SEM (cell line): ENCODE data around the gene SVOPL.

GRCh38 chr7:135615811-135616257 lies 46.5 kb upstream of the STMP1 start:
- PRO-cap, result no peak

- PRO-cap, result no peak
Observed at GRCh38 chr7:135685214-135685659, 22.9 kb downstream of the STMP1 start.

- PRO-cap, result no peak
Observed at GRCh38 chr7:135706099-135707241, 21.5 kb downstream of the SLC13A4 start.

DNA sequence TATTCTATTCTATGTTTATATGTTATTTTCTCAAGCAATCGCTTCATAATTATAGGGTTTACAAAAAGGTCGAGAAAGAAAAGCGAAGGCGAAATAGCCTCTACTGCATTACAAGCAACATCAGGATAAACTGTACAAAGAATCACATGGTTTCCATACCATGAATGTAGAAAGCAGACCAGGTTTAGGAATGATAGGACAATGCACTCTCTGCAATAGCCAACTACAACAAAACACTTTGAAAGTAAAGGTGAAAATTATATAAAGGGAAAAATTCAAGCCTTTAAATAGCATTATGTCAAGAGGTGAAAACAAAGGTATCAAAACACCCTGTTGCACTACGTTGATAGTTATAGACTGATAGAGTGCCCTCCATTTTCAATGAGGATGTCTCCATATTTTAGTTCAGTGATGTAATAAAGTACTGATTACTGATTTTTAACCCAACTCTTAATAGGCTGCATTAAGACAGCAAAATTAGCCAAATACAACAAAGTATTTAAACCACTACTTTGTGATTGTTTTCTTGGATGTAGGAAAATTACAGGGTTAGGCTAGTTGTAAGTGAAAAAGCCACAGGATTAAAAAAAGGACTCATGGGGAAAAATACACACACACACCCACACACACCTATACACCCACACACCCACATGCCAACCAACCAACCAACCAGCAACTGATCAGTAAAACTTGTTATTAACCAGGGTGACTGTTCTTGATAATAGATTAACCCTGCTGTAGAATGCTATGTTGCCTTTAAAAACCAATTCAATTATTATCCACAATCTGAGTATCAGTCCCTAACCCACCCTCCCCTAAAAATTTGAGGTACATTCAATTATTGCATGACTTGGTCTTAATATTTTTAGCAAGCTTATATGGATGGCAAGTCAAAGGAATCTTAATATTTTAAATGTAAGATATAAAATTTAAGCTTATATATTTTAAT lies 49.2 kb downstream of the MTPN start:
- PRO-cap, result no peak

DNA sequence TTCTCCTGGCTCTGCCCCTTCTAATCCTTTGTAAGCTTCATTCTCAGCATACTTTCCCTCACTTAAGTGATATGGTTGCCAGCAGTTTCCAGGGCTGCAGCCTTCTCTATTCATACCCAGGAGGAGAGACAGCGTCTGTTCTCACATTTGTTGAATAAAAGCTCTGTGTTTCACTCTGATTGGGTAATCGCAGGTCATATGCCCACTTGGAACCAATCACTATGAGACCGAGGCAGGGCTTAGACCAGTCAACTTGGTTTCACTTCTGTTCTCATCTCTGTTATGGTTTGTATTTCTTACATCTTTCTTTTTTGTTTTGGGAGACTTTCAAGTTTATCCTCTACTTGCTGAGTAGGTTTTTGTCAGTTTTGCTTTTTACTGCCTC lies 109.6 kb upstream of the MTPN start:
- PRO-cap, result bidirectional peak, plus-strand start at position 268 of the sequence, minus-strand start at position 130 of the sequence

DNA sequence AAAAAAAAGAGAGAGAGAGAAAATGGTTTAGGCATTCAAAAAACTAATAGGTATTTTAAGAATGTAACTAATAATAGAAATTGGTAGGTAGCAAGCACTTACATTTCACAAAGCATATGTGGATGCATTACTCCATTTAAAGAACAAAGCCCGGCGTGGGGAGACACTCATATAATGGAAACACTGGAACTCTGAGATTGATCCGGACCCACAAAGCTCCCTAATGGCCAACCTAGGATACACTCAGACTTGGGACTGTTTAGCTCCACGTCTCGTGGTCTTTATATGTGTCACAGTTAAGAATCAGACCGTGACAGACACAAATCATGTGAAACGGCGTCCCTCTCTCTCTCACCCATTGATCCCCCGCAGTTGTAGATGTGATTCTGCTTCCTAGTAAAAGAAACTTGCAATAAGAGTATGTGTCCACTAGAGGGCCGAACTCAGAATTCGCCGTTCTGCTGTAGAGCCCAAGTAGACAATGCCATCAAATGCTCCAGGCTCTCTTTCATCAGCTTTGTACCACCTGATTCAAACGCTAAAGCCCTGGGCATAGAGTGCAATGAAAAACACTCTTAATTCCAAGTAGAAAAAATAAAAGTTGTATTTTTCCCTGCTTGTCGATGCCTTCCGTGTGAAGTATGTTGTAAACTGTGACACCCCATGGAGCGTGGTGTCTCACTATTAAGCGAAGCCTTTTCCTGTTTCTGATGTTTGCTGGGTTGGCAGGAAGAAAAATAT lies 429.0 kb upstream of the MTPN start:
- PRO-cap, result no peak

GRCh38 chr7:137820517-137821182 lies 26.1 kb downstream of the DGKI start:
- PRO-cap, result no peak

DNA sequence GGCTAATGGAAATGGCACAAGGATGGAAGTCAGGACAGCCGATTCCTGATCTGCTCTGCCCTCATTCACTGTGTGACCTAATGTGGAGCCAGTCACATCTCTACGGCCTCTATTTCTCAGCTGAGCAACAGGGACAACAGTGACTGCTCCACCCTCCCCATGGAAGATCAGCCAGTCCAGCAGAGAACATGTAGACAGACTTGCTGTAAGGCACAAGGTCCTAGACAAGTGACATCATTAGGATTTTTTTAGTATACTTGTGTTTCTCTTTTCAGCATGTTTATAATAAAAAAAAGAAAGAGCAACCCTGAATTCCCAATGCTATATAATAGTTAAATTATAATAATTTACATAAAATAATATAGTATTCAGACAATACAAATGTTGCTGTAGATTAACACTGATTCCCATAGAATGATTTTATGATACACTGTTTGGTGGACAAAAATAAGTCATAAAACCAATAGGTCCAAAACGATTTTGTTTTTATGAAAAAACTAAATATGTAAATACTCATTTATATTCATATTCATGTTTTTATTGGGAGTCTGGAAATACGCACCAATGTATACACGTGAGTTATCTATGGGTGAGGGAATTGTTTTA lies 25.0 kb upstream of the DGKI start:
- PRO-cap, result no peak

GRCh38 chr7:137935159-137935661 lies 66.7 kb downstream of the CREB3L2 start:
- PRO-cap, result unidirectional peak, minus-strand start at chr7:137935358

GRCh38 chr7:137942860-137943759 lies 58.8 kb downstream of the CREB3L2 start:
- PRO-cap, result no peak

DNA sequence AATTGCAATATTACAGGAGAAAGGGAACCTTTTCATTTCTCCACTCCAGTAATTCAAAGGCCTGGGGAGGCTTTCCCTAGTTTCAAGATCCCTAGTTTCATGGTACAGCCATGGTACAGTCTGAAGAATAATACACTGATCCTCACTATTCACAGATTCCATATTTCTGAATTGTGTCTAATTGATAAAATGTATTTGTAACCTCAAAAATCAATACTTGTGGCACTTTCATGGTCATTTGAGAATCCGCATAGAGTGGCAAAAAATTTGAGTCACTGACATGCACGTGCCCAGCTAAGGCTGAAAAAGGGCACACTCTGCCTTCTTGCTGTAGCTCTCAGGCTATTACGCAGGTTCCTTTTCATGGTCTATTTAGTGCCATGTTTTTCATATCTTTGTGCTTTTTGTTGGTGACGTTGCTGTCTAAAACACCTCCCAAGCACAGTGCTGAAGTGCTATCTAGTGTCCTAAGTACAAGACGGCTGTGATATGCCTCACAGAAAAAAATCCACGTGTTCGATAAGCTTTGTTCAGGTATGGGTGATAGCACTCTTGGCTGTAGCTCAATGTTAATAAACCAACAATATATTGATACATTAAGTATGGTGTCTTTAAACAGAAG lies 51.0 kb downstream of the CREB3L2 start:
- PRO-cap, result no peak

GRCh38 chr7:138170204-138170748 lies 94.0 kb downstream of the AKR1D1 start:
- PRO-cap, result no peak

DNA sequence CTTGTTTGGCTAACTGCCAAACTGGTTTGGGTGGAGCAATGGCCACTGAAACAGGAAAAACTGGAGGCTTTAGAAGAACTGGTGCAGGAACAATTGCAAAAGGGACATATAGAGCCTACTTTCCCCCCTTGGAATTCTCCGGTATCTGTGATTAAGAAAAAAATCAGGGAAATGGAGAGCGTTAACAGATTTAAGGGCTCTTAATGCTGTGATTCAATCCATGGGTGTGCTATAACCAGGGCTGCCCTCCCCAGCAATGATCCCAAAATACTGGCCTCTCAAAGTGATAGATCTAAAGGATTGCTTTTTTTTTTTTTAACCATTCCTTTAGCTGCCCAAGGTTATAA lies 117.9 kb upstream of the TRIM24 start:
- PRO-cap, result no peak

- PRO-cap, result no peak
Observed at GRCh38 chr7:138352463-138353140, 107.5 kb upstream of the TRIM24 start.

GRCh38 chr7:138518794-138519646 lies 59.0 kb downstream of the TRIM24 start:
- PRO-cap, result no peak

DNA sequence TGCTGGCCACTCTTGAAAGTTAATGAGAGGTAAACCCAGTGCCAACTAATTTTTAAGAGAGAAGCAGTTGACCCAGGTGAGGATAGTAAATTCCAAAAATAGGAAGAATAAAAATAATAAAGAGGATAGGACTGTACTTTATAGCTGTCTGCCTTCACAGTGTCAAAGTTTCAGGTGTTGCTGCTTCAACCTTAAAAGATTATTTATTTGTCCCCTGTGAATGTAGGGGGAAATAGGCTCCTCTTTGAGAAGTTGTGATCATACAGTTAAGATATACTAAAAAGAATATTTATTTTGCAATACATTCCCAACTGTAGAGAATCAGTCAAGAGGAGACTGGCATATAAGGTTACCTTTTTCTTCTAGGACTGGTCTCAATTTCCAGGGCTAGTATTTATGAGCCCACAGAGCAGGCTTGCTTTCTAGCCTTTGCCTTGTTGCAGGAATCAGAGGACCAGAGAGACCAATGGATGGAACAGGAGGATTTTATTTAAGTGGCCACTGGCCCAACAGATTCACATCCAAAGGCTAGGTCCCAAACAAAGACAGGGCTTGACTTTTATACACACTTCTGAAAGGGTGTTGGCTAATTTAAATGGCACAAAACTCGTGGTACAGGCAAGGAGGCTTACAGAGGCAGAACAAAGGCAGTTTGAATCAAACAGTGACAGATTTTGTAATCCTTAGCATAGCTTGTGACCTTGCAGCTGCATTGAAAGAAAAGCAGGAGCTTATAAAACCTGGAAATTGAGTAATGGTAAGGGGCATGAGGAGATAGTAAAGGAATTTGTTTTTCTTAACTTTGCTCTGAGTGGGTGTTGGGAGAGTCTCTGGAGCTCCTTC lies 96.5 kb downstream of the TRIM24 start:
- PRO-cap, result no peak

GRCh38 chr7:138564854-138566002 lies 105.2 kb downstream of the TRIM24 start:
- PRO-cap, result no peak

GRCh38 chr7:138589284-138590241 lies 111.6 kb downstream of the SVOPL start:
- PRO-cap, result no peak

DNA sequence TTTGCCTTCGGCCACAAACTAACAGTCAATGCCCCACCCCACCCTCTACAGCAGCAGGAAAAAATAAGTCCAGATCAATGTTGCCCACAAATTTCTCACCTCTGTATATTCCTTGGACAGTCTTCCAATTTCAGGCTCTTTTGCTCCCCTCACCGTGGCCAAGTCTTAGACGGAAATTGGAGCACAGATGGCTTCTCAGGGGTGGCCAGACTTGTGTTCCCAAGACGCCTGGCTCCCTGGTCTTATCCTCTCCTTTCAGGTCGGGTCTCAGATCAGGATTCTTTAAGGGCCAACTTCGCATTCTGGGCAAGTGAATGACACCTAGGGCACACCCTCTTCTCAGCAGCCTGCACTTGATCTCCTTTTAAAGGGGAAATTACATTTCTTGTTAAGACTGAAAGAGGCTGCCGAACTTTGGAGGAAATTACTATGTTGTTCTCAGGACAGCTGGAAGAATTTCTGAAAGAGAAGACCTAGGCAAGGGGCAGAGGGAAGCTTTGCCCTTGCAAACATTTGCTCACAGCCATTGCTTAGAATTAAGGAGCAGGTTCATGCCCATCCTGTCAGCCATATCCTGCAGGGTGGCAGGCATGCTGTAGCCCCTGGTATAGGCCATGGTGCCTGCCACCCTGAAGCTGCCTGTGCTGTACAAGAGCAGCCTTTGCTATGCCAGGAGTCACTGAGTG lies at the start of gene SVOPL:
Gene SVOPL (minus strand): TSS at position 284 of the 686 bp plus-strand sequence.
- PRO-cap, result no peak

DNA sequence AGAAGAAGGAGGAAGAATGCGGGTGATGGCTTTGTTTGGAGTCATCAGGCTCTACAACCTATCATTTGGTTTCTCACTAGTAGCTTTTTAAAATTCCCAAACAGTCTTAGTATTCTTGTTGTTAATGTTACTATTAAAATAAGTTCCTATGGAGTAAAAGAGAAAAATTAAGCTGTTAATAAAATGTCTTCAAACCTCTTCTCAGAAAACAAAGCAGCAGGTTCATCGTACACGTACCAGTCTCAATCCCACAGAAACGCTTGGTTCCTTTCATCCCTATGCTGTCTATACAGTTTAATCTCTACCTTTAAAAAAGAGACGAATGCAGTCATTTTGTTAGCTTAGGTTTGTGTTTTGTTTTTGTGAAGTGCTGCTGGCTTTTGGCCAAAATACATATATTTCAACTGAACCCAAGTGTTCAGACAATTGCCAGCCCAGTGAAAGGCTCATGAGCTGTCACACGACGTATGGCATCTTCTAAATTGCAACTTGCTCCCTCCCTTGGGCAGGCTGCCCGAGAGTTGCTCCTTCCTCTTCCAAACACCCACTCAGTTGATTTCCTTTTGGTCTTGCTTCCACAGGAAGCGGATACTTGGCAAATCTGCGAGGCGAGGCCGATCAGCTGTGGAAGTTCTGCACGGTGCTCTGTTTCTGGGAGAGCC lies 39.4 kb upstream of the ATP6V0A4 start:
- PRO-cap, result no peak